T-cell (primary cell): Measurements from ENCODE around the genes MAPK6, ATOSA and WDR72.

DNA sequence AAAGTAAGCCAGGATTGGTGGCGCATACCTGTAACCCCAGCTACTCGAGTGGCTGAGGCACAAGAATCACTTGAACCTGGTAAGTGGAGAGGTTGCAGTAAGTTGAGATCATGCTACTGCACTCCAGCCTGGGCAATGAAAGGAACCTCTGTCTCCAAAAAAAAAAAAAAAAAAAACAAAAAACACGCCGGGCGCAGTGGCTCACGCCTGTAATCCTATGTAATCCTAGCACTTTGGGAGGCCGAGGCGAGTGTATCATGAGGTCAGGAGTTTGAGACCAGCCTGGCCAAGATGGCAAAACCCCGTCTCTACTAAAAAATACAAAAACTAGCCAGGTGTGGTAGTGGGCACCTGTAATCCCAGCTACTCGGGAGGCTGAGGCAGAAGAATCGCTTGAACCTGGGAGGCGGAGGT, 18.8 kb upstream of the AP4E1 start:
- PRO-cap, 7 experiments = no peak in any of the 7 experiments

DNA sequence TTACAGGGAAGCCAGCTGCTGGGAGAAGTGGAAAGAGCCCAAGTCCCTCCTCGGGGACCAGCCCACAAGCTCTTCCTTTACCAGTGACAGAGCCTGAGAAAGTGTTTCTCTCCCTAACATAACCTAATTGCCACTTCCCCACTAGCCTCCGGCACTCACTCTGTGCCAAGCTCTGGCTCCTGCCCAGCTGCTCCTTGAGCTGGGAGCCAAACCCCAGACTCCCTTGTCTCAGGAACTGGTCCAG, 42.9 kb downstream of the TNFAIP8L3 start:
- PRO-cap, 7 experiments = no peak in any of the 7 experiments

- PRO-cap, 7 experiments = no peak in any of the 7 experiments
Measured at GRCh38 chr15:51342164-51342618, 736 bp downstream of the GLDN start.

DNA sequence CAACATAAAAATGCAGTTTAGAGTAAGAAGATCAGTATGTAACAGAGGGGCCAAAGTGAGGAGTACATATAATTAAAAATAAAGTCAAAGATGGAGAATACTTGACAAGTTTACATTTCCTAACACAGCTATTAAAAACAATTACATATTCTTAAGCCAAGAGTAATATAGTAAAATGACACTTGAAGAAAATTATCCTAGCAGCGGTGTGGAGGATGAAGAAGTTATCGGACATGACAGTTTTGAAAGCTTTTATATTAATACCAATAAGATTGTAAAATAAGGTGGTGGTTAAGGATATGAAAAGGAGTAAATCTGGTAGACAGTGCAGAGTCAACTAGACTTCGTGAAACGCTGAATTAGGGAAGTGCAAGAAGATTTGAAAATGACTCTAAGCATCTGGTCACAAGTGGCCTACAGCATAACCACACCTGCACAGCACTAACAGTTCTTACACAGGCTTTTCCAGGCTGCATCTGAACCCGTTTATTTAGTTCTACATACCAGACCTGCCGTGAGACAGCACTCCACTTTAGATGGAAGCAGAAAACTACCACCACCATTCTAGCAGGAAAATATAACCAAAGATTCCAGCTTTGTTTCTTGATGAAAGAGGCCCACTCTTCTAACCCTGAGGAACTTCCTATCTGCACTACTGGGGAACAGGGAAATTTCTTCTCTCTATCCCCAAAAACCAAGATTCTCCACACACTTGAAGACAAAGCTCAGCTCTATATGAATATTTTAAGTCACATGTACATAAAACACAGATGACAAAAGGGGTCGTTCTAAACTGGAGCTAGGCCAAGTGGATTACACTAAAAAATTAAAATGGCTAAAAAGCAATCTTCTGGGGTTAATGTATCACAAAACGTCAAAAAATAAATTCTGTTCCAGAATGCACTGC, 1.9 kb downstream of the DMXL2 start:
- PRO-cap, 7 experiments = no peak in any of the 7 experiments

- PRO-cap, 7 experiments = no peak in any of the 7 experiments
Measured at GRCh38 chr15:51981576-51981837, 9.9 kb upstream of the LEO1 start.

- PRO-cap, 7 experiments = peak in 7 of 7 experiments; most common plus-strand start chr15:52019249 (in 4); most common minus-strand start chr15:52019034 (in 3)
Measured at GRCh38 chr15:52018301-52019378, at the start of gene MAPK6. MAPK6 (plus strand) TSS chr15:52019219.

DNA sequence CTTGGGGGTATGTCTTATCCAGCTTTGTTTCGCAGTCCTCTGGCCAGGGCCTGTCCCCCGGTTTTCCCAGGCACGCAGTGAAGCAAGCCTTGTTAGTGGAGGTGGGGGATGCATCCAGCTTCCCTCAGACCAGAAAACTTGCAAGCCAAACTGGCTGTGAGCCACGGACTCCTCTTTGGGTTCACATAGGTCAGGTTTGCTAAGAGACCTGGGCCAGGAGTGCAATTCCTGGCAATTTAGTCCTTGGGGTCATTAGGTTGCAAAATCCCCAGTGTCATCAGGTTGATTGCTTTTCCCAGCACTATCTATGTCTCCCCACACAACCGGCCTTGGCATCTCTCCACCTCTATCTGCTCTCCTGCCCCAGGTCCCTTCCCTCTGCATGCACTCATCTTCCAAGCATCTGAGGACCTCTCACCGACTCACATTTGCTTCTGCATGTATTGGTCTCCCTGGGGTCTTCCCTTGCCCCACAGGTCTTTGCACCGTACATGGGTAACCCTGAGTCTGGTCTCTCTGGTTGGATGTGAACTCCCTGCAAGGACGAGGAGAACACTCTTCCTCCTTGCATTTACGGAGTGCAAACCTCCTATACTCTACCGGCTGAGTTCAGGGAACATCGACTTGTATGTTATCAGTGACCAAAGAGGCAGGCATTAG, 34.2 kb downstream of the BCL2L10 start:
- PRO-cap, 7 experiments = no peak in any of the 7 experiments

DNA sequence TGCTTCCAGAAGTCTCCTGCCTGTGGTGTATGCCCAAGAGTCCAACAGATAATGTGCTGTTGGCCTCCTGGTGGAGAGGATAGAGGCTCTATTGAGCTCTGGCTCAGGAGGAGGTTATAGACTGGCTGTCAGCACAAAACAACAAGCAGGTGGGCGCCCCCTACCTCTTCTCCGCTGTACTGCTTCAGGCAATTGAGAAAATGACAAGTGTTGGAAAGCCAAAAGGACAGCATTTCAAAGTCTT, 17.1 kb upstream of the GNB5 start:
- PRO-cap, 7 experiments = peak in 1 of 7 experiments; most common minus-strand start position 53 of the sequence (in 1)

DNA sequence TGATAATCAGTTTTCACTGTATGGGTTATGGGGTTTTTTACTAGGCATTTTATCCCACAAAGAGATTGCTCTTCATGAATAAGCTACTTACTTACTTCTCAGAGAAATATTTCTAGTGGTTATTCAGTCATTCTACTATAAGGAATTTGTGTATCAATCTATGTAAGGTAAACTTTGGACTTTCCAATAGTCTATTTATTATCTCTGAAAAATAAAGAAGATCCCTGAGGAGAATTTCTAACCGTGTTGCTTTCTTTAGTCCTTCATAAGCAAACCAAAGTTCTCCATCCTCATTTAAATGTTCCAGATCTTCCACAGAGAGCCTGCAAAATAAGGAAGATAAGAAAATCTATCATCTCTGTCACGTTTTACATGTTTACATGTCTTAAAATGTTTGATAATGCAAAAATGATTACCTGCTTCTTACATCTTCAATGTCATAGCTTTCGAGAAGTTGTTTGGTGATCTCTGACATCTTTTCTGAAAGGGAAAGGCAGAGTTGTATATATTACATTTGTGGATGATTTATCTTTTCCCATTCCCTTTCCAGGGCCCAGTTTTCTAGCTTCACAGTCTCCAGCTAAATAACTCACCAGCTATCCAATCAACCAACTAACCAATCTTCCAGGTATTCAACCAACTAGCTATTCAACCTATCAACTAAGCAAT, 33.6 kb upstream of the GNB5 start:
- PRO-cap, 7 experiments = no peak in any of the 7 experiments

DNA sequence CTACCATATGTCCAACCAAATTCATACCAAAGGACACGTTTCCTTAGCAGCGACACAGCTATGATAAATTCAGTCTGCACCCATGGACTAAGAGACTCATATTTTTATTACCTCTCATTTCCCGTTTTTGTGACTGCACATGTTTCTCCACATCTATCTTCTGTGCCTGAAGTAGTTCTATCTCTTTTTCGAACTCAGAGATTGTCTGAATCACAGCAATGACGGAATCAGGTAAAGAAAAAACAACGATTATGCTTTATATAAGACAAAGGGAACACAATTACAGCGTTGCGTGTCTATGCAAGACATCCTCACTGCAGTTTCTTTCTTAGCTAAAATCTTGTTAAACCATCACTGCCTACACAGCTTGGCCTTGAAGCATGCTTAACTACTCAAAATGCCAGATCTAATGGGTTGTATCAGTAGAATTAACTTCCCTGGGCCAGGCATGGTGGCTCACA, 34.2 kb upstream of the GNB5 start:
- PRO-cap, 7 experiments = no peak in any of the 7 experiments

GRCh38 chr15:52228729-52229360, 37.7 kb upstream of the GNB5 start:
- PRO-cap, 7 experiments = no peak in any of the 7 experiments

GRCh38 chr15:52287104-52287533, 8.5 kb downstream of the MYO5C start:
- PRO-cap, 7 experiments = no peak in any of the 7 experiments

GRCh38 chr15:52481759-52482308, 46.8 kb downstream of the MYO5A start:
- PRO-cap, 7 experiments = peak in 2 of 7 experiments; most common plus-strand start chr15:52482136 (in 2); most common minus-strand start chr15:52482044 (in 2)

GRCh38 chr15:52679078-52679582, at the start of gene ATOSA:
ATOSA (minus strand) TSS chr15:52679388.
- PRO-cap, 7 experiments = peak in 7 of 7 experiments; most common plus-strand start chr15:52679508 (in 7); most common minus-strand start chr15:52679365 (in 4)

DNA sequence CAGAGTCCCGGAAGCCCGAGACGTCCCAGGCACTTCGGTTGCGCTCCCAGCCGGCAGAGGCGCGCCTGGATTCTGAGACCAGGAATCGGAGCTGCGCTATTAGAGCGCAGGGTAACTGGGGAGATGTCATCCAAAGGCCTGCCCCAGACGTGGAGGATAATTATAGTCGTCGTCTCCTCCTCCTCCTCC, 289 bp upstream of the ATOSA start:
- PRO-cap, 7 experiments = peak in 1 of 7 experiments; most common minus-strand start position 73 of the sequence (in 1)

GRCh38 chr15:52783037-52783323, 7.2 kb downstream of the ONECUT1 start:
- PRO-cap, 7 experiments = no peak in any of the 7 experiments

- PRO-cap, 7 experiments = no peak in any of the 7 experiments
Measured at GRCh38 chr15:52787924-52788599, 2.1 kb downstream of the ONECUT1 start.

DNA sequence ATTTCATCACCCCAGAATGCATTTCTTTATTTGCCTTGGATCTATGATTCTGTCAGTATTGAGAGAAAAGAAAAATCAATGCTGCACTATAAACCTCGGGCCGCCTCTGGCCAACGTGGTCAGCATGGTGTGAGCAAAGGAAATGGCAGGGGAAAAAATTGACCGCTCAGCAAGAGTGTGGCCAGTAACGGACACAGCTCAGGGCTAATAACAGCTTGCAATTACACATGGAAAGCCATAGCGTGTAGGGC, 184.2 kb upstream of the ONECUT1 start:
- PRO-cap, 7 experiments = no peak in any of the 7 experiments

- PRO-cap, 7 experiments = no peak in any of the 7 experiments
Measured at GRCh38 chr15:53453219-53454127, 306.0 kb downstream of the WDR72 start.

DNA sequence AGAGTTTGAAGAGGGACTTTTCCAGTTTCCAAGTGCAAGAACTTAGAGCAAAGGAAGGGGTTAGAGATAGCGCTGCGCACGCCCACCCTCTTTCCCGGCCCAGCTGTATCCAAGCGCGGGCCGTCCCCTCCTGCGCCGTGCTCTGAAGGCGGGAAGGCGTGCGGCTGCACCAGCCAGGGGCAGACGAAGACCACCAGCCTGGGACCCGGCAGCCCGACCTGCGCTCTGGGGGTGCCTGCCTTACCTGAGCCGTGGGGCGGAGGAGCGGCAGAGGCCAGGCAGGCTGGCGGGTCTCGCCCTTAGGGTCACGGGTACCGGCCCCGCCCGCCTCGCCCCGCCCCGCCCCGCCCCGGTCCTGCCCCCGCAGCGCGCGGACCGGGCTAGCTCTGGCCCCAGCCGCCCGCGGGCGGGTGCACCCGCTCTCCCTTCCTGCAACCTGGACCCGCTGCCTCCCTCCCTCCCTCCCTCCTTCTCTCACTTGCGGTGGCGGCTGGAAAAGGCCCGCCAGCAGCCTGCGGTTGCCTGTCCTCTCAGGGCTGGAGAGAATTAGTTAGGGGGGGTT, at the start of gene WDR72:
Gene WDR72 (minus strand): TSS at position 275 of the 562 bp plus-strand sequence.
- PRO-cap, 7 experiments = no peak in any of the 7 experiments